Endometrial microvascular endothelial cells (primary cell): ENCODE results near the genes SPDYE8, BCL7B and BUD23.

DNA sequence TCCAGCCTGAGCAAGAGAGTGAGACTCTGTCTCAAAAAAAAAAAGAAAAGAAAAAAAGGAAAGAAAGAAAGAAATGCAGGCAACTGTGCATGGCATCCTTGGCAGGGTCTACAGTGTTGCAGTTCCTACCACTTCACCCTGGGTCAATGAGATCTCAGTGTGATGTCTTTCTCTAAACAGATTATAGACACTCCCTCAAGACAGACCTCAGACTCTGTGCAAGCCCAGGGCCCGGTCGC lies 471.9 kb upstream of the GALNT17 start:
- RAMPAGE, long total RNA, result no peak

GRCh38 chr7:70660383-70660859 lies 471.5 kb upstream of the GALNT17 start:
- RAMPAGE, long total RNA, result no peak

GRCh38 chr7:70695021-70695385 lies 436.9 kb upstream of the GALNT17 start:
- RAMPAGE, long total RNA, result no peak

- RAMPAGE, long total RNA, result no peak
These were observed 344.9 kb upstream of the GALNT17 start for GRCh38 chr7:70786886-70787519.

GRCh38 chr7:70810640-70811130 lies 321.3 kb upstream of the GALNT17 start:
- RAMPAGE, long total RNA, result no peak

- RAMPAGE, long total RNA, result no peak
These were observed 146.3 kb downstream of the GALNT17 start for GRCh38 chr7:71278167-71278731.

- RAMPAGE, long total RNA, result no peak
These were observed 145.3 kb downstream of the TYW1B start for GRCh38 chr7:72682553-72683218.

GRCh38 chr7:72878923-72879547 lies 45.9 kb upstream of the POM121 start:
- RAMPAGE, long total RNA, result no peak

GRCh38 chr7:72881980-72882485 lies 42.9 kb upstream of the POM121 start:
- RAMPAGE, long total RNA, result no peak

- RAMPAGE, long total RNA, result no peak
These were observed 27.2 kb upstream of the POM121 start for GRCh38 chr7:72897648-72898118.

DNA sequence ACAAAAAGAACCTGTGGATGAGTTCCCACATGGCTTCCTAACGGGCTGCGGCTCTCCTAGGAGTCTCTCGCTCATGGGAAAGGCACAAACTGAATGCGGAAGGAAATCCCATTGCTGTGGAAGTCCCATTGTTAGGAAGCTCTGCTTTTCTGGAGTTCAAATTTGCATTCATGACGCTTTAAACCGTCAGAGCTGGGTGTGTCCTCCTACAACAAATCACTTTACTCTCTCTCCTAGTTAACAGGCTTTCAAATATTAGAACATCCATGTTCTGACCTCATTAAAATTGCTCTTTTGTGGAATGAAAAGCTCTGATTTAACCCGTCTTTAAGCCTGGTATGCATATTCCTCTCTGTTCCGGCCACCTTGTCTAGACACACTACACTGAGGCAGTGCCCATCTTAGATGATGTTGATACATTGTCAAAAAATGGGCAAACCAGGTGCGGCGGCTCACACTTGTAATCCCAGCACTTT lies at the start of gene SPDYE8:
TSS of gene SPDYE8 (minus strand) at position 133 of the 476 bp plus-strand sequence.
- RAMPAGE, long total RNA, result no peak

GRCh38 chr7:73235152-73235583 lies 73.5 kb downstream of the NSUN5 start:
- RAMPAGE, long total RNA, result no peak

GRCh38 chr7:73508226-73508703 lies 13.8 kb downstream of the BAZ1B start:
- RAMPAGE, long total RNA, result no peak

GRCh38 chr7:73520292-73520719 lies 1.8 kb downstream of the BAZ1B start:
- RAMPAGE, long total RNA, result no peak

DNA sequence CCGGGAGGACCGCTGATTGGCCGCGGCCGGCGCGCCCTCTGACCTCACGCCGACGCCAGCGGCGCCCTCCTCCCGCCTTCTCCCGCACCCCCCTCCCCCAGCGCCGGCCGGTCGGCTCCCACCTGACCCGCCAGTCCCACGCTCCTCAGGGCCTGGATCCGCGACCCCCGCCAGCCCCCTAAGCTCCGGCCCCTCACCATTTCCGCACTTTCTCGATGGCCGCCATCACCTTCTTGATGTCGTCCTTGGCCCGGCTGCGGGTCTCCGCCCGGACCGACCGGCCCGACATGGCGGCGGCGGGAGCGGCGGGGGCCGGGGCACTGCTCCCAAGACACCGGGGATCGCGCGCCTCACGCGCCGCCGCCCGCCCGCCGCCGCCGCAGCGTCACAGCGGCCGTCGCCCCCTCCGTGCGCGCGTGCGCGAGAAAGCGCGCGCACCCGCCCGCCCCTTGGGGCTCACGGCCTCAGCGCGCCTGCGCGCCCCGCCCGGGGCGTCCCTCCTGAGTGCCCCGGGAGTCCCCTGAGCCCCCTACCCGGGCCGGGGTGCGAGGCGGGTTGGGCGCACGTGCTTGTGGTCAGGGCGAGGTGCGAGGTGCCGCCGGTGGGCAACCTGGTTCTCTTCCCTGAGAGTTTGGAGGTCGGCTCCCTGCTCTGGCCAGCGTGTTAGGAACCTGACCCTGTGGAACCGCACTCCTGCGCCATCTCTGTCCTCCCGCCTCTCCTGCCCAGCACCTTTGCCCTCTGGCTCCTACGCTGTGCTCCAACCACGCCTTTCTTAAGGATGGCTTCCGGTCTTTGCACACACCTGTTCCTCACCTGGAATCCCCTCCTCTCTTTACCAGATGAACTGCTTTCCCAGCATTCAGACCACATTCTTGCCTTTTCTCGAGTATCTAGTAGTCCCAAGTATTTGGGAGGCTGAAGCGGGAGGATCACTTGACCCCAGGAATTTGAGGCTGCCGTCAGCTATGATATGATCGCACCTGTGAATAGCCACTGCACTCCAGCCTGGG lies at the start of gene BCL7B:
TSS of gene BCL7B (minus strand) at position 401 of the 1,013 bp plus-strand sequence.
- RAMPAGE, long total RNA, result start-site peak on the minus strand centred at position 345 of the sequence, 35 bp wide, 18 and 27 reads in 2 replicates

DNA sequence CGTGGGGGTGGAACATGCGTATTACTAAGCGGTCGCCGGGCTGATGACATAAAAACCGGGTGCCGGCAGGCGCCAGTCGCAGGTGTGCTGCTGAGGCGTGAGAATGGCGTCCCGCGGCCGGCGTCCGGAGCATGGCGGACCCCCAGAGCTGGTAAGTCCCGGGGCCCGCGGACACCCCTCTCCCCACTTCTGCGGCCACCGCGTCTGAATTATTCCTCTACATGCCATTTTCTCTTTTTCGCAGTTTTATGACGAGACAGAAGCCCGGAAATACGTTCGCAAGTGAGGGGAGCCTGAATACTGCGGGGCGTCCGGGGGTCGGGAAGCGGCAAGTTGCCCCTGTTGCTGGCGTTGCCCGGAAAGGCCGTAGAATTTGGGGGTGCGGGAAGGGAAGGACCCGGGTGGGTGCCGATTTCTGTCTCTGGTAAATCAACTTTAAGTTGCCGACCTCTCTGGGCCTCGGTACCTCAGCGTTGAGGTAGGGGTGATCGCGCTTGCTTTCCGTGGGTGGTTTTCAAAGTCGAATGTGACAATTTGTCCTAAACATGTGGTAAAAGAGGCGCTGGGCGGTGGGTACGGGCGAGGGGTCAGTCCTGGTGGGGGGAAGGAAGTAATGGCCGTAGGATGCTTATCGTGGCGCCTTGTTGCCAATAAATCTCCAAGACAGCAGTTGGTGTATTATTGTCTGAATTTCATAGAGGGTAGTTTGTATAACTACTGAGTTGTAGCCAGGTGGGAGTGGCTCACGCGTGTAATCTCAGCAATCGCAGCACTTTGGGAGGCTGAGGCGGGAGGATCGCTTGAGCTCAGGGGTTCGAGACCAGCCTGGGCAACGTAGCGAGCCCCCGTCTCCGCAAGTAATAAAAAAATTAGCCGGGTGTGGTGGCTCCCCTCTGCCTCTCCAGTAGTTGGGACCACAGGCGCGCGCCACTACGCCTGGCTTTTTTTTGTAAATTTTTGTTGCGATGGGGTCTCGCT lies at the start of gene BUD23:
TSS of gene BUD23 (plus strand) at position 75 of the 978 bp plus-strand sequence.
- RAMPAGE, long total RNA, result start-site peak on the plus strand centred at position 88 of the sequence, 38 bp wide, 260 and 178 reads in 2 replicates

DNA sequence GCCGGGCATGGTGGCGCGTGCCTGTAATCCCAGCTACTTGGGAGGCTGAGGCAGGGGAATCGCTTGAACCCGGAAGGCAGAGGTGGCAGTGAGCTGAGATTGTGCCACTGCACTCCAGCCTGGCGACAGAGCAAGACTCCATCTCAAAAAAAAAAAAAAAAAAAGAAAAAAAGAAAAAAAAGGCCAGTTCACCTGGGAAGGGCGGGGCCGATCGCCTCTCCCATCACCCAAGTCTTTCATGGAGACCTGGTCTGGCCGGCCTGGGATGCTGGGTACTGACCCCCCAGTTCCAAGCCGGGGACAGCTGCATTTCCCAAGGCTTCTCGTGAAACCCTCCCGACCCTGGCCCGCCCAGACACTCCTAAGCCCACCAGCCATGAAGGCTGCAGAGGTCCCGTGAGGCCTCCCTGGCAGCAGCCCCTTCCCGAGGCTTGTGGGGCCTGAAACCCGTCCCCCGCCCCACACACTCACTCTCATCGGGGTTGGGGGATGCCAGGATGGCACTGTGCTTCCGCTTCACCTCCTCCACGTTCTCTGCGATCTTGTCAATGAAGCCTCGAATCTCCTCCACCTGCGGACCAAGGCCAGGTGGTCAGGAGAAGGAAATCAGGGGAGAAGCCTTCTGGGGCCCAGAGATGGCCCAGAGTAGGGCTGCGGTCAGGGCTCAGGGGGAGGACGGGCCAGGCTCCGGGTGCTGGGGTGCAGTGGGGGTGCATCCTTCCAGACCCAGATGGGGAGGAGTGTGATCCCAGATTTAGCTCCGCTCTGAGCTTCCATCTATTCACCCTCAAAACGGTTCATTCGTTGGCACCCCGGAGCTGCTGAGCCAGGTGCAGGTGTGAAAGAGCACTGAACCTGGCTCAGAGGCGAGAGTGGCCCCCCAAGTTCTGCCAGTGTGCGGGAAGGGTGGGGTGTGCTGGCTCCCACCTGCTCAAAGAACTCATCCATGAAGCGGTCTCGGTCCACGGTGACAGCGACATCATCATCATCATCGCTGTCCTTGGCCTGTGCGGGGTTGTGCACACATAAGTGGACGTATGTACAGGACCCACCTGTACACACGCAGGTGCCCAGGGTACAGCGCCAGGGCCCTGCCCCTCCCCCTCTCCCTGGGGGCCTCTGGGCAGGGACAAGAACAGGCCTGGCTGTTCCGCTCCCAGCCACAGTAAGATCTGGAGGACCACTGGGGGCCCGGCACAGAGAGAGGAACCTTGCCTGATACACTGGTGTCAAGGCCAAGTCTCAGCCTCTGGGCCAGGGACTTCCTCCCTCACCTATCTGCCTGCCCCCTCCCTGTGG lies 10.9 kb downstream of the STX1A start:
- RAMPAGE, long total RNA, result no peak

- RAMPAGE, long total RNA, result no peak
These were observed 8.3 kb upstream of the CLDN4 start for GRCh38 chr7:73822226-73823077.

DNA sequence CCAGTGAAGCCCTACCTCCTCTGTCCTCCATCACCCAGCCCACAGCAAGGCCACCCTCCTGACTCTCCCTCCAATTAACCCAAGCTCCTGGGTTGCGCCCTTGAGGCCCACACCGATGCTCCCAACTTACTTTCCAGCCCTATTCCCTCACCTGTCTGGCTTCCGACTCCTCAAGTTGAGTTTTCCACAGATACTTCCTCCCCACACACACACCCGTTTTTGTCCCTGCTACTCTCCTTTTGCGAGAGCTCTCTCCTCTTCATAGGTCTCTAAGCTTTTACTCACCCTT lies 7.8 kb upstream of the CLDN4 start:
- RAMPAGE, long total RNA, result no peak

DNA sequence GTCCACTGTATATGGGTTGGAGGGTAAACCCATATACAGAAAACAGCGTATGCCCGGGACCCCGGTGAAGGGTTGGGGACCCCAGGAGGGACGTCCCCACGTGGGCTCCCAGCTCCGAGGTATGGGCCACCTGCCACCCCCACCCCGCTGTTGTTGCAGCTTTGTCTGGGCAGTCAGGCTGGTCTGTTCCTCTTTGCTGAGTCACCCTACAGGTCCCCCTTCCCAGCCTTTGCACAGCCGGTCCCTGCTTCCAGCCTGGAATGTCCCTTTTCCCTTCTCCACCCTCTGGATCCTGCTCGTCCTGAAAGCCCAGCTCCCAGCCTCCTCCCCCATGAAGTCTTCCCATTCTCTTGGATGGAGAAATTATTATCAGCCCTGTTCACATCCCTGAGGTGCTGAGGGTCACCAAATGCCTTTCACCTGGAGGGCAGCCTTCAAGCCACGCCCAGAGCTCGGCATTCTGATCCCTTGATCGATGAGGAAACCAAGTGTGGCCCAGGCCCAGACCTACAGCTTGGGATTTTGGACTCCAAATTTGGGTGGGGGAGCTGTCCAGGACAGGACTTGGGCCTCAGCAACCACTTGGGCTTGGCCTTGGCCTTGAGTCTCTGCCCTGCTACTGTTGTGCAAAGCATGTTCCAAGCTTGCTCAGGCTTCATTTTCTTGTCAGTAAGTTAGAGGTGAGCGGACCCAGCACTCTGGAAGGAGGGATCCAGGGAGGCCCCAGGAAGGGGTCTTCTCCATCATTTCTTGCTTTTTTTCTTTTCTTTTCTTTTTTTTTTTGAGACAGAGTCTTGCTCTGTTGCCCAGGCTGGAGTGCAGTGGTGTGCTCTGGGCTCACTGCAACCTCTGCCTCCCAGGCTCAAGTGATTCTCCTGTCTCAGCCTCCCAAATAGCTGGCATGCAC lies 2.7 kb downstream of the CLDN4 start:
- RAMPAGE, long total RNA, result no peak